NALM6 (cell line): ENCODE results near the genes MEX3A and SLC25A44.

GRCh38 chr1:156036350-156036761 lies 15.6 kb upstream of the SSR2 start:
- PRO-cap: no peak

- PRO-cap: no peak
Measured at GRCh38 chr1:156054008-156054481, 447 bp upstream of the UBQLN4 start.

- PRO-cap: bidirectional peak, plus-strand start at chr1:156054802, minus-strand start at chr1:156054637
Measured at GRCh38 chr1:156054482-156054706, 188 bp upstream of the LAMTOR2 start.

- PRO-cap: no peak
Measured at GRCh38 chr1:156073200-156074265, 8.7 kb downstream of the MEX3A start.

GRCh38 chr1:156074288-156075037 lies 7.8 kb downstream of the MEX3A start:
- PRO-cap: no peak

- PRO-cap: bidirectional peak, plus-strand start at chr1:156082573, minus-strand start at chr1:156082465
Measured at GRCh38 chr1:156082331-156083032, at the start of gene MEX3A. Gene MEX3A, minus strand, starts transcription at chr1:156082465.

GRCh38 chr1:156099915-156100642 lies 14.4 kb upstream of the LMNA start:
- PRO-cap: no peak

- PRO-cap: no peak
Measured at GRCh38 chr1:156113408-156114056, 979 bp upstream of the LMNA start.

- PRO-cap: no peak
Measured at GRCh38 chr1:156136745-156137414, 16.5 kb upstream of the SEMA4A start.

- PRO-cap: no peak
Measured at GRCh38 chr1:156182170-156182390, 11.8 kb upstream of the SLC25A44 start.

DNA sequence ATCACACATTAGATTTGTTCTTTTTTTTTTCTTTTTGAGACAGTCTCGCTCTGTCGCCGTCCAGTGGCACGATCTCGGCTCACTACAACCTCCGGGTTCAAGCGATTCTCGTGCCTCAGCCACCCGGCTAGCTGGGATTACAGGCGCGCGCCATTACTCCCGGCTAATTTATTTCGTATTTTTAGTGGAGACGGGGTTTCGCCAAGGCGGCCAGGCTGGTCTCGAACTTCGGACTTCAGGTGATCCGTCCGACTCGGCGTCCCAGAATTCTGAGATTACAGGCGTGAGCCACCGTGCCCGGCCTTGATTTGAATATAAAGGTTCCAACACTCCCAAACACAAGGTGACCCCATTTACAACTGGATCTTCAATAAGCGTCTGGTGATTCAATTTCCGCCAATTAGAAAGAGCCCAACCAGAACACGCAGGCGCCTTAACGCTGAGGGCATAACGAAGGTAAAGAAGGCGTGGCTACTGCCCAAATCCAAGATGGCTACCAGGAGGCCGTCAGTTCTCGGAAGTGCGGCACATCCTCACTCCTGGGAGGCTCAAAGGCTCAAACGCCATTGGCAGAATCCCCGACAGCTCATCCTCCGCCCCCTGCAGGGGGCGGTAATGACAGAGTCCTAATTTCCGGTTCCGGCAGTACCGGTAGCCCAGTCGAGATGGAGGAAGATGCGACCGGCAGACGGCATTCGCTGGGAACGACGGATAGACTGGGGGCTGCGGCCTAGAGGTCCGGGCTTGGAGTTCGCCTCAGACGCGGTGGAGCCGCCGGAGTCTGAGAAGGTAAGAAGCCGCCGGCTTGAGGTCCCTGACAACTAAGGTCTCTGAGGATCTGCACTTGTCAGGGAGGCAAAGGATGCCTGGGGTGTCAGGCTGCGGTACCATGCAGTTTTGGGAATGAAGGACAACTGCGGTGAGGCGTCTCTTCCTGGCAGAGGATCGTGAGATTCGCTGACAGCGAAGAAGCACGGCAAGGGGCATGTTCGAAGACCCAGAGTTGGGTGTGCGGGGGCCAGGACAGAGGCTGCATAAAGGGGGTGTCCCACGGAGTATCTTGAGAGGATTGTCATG lies at the start of gene SLC25A44:
SLC25A44 (plus strand) TSS at position 646 of the 1,077 bp plus-strand sequence.
- PRO-cap: bidirectional peak, plus-strand start at position 694 of the sequence, minus-strand start at position 372 of the sequence

DNA sequence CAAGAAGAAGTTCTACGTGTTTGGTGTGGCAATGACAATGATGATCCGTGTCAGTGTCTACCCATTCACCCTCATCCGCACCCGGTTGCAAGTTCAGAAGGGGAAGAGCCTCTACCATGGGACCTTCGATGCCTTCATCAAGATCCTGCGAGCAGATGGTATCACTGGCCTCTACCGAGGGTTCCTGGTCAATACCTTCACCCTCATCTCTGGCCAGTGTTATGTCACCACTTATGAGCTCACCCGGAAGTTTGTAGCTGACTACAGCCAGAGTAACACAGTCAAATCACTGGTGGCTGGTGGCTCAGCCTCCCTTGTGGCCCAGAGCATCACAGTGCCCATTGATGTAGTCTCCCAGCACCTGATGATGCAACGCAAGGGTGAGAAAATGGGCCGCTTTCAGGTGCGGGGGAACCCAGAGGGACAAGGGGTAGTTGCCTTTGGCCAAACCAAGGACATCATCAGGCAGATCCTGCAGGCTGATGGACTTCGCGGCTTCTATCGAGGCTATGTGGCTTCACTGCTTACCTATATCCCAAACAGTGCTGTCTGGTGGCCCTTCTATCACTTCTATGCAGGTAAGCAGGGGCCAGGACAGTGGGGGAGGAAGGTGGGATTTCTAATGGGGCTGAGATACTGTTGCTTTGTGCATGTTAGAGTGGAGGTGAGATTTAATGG lies 6.1 kb downstream of the SLC25A44 start:
- PRO-cap: no peak

DNA sequence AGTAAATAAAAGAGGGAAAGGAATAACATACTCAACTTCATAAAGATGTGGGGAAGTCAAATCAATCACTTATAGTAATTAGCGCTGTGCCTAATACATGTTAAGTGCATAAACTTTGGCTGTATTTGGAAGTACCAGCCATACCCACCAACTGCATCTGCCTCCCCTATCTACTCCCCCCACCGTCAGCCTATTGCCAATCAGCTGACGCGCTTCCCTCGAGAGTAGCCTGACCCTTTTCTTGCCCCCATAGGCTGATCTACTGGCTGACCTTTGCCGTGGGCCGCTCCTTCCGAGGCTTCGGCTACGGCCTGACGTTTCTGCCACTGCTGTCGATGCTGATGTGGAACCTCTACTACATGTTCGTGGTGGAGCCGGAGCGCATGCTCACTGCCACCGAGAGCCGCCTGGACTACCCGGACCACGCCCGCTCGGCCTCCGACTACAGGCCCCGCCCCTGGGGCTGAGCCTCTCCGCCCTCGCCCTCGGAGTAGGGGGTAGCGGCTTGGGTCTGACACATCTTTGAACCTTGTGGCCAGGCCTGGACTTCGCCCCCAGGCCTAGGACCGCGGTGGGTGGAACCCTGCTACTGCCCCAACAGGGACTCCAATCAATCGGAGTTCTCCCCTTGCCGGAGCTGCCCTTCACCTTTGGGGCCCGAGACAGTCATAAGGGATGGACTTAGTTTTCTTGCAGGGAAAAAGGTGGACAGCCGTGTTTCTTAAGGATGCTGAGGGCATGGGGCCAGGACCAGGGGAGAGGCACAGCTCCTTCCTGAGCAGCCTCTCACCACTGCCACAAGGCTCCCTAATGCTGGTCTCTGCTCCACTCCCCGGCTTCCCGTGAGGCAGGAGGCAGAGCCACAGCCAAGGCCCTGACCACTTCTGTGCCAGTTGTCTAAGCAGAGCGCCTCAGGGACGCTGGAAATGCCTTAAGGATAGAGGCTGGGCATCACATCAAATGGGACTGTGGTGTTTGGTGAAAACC lies 4.1 kb downstream of the GLMP start:
- PRO-cap: no peak

- PRO-cap: no peak
Measured at GRCh38 chr1:156420268-156420676, 51.3 kb downstream of the RHBG start.

DNA sequence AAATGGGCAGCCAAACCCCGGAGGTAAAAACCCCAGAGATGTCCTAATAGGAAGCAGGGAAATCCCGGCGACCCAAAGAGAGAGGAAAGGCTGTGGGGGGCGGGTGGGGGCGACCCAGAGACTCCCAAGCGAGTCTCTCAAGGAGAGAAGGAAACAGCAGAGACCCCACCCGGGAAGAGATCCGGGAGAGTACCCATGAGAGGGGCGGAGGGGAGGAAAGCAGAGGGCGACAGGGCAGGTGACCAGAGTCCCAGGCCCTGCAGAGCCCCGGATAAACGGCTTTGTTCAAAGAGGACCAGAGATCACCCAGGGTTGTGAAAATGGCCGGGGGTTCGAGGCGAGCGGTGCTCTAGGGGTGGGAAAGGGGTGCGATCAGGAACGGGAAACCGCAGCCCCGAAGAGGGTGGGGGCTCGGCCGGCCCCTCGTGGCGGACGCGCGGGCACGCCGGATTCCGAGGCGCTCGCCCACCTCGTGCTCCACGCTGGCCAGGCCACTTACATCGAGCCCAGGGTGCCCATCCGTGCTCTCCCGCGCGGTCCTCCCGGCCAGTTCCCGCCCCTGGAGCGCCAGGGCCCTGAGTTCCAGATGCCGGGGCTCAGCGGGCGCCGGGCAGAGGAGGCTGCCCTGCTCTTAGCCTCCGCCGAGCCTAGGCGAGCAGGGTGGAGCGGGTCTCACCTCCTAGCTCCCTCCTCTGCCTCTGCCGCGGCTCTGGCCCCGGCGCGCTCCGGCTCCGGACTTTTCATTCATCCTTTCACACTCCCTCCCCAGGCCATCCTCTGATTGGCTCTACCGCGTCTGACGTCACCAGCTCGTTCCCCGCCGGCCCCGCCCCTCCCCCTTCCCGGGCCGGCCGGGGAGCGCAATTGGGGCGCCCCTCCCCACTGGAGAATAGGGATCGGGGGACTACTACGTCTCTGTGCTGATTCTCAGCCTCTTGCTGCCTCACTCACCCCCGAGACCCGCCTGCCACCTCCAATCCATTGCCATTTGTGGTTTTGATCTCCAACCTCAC lies 52.4 kb downstream of the RHBG start:
- PRO-cap: no peak

GRCh38 chr1:156436790-156437102 lies 63.8 kb downstream of the MEF2D start:
- PRO-cap: no peak

DNA sequence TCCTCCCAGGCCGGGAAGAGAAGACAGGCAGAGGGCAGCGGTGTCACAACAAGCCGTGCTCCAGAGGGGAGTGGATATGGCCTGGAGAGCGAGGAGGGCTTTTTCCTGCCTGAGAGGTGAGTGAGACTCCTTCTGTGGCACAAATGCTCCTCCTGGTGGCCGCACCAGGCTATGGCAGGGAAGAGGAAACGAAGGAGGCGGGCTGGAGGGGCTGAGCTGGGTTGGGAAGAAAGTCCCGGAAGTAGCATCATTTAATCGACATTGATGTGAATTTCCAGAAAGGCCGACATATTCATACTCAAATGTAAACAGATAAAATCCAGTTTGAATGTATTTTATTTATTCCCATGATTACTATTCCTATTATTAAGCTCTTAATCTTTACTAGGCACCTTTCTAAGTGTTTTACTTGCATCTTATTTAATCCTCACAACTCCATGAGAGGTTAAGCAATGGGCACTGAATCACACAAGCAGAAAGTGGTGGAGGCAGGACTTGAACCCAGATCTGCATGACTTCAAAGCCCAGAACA lies 54.7 kb downstream of the MEF2D start:
- PRO-cap: bidirectional peak, plus-strand start at position 254 of the sequence, minus-strand start at position 78 of the sequence

DNA sequence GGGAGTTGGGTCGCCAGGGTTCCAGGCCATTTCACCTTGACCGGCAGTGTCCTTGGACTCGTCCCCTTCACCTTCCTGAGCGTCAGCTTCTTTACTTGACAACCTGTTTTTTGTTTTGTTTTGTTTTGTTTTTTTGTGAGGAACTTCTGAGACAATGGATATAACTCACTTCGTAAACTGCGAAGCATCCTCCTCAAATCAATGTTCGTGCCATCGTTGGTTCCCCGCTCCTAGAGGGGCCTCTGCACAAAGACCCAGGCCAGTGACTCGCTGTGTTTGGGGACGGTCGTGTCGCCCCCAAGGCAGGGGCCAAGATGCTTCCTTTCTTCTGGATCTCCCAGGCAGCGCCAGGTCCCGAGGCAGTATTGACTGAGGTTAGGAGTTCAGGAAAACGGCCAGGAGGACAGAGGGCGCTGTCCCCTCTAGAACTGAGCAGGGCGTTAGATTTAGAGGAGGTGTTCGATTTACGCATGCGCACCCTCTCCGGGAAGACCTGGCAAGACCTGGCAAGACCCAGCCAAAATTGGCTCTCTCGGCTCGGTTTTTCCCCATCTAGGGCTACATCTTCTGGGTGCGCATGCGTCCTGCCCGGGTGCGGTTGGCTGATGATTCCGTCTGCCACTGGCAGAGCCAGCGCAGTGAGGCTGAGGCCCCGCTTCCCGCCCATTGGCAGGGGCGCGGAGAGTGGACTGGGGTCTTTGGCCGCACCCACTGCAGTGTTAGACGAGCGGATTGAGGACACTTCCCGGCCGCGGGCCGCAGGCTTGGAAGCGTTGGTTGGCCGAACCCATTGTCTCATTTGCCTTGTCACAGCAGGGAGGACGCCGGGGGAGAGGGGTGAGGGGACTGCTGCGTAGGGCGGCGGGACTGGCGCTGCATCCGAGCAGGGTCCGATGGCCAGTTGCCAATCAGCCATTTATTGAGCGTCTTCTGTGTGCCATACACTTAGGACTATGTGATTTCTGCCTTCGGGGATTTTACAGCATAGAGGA lies 44.1 kb downstream of the MEF2D start:
- PRO-cap: bidirectional peak, plus-strand start at position 627 of the sequence, minus-strand start at position 371 of the sequence

DNA sequence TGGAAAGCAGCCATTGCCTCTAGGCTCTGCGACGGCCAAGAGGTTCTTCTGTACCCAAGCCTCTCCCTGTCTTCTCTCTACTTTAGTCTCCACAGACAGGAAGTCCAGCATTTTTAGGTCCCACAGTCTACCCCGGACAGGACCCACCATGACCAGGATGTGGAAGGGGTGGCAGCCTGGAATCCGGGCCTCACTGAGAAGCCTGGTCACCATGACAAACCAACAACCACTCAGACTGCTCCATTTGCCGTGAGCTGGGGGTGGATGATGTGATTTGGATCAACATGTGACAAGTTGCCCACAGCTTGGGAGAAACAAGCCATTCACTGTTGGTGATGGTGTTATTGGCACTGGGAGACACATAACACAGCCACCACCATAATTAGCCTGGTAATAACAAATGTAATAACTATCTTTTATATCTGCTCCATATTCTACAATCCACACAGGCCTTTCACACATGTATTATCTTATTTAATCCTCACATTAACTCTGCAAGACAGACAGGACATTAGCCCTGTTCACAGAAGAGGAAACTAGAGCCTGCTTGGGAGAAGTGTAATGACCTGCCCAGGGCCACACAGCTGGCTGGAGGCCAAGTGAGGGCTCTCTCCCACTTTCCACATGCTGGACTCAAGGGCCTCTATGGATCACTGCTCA lies 23.0 kb downstream of the MEF2D start:
- PRO-cap: no peak

GRCh38 chr1:156487626-156488392 lies 12.8 kb downstream of the MEF2D start:
- PRO-cap: no peak